GM19239 (cell line): ENCODE data around the genes NTMT2, PRRX1 and C1orf105.

GRCh38 chr1:169865803-169866747 lies 27.6 kb downstream of the SCYL3 start:
- RRBS = no CpG with 5 or more reads among the region's 4 CpGs

DNA sequence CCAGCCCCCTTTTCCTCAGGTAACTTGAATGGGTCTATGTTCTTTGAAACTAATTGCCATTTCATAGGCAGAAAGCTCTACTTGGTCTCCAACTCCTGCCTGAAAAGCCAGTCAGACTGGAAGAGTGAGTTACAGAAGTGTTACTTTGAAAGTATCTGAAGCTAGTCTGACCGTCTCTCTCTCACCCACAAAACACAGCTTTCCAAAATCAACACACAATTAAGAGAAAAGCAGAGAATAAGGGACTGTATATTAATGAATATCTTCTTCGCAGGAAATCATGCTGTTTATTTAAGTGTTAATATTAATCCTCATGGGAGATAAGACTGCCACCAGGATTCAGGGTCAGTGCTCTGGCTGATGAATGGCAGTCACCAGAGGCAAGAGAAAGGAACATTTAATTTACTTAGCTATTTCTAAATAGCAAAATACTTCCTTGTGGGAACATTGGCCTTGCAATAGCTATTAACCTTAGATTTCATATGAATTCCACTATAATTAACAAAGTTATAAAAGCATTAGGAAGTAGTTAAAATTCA lies 2.2 kb downstream of the SCYL3 start:
- RRBS = no CpG with 5 or more reads among the region's 2 CpGs

- RRBS = no CpG with 5 or more reads among the region's 13 CpGs
Measured at GRCh38 chr1:169894101-169894472, 391 bp upstream of the SCYL3 start.

DNA sequence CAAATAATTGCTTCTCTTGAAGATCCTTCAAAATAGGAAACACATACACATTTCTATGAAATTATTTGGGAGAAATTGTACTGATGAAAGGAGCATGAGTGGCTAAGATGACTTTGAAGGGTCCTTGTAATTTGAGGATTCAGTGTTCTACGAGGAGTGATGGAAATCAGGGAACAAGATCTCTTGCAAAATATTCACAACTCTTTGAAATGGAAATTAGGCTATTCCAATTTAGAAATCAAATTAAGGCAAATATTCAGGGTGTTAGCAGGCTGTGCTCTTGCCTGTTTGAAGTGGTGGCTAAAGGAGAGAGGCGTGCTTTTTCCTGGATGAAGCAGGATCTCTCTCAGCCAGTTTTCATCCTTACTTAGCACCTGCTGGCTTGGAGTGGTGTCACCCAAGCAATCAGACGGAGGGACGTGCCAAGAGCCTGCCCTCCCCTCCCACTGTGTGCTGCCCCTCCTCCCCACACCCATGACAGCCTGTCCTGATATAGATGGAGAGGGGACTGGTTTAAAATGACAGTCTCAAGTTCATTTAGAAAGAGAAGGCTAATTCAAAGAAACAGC lies at the start of gene NTMT2:
NTMT2 (plus strand) TSS at position 469 of the 569 bp plus-strand sequence.
- RRBS = no CpG with 5 or more reads among the region's 4 CpGs

GRCh38 chr1:170663722-170664636 lies at the start of gene PRRX1:
Gene PRRX1, plus strand, starts transcription at chr1:170664131.
- RRBS = 11% methylated on average over 17 of the region's 47 CpGs

DNA sequence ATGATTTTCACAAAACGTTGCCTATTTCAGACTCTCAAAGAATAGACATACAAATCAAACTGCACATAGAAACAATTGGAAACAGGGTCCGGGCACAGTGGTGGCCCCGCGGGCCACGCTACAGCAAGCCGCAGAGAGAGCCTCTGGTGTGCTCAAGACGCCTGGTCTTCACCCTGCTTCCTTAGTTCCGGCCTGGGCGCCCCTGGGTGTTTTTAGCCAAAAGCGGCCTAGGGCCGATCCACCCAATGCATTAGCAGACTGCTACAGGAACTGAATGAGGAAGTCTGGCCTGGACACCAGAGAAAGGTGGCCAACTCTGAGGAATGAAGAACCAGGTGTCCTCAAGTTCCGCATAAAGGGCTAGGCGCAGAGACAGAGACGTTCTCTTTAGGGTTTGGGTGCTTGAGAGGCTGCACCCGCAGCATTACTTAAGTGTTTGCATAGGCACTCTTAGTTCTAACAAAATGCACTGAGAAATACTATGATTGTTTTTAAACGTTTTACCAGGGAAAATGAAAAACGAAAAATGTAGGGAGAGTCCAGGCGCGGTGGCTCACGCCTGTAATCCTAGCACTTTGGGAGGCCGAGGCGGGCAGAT lies 1.8 kb downstream of the PRRX1 start:
- RRBS = 9% methylated on average over 6 of the region's 22 CpGs

GRCh38 chr1:171142063-171143279 lies 42.6 kb upstream of the FMO2 start:
- RRBS = no CpG with 5 or more reads among the region's 12 CpGs

DNA sequence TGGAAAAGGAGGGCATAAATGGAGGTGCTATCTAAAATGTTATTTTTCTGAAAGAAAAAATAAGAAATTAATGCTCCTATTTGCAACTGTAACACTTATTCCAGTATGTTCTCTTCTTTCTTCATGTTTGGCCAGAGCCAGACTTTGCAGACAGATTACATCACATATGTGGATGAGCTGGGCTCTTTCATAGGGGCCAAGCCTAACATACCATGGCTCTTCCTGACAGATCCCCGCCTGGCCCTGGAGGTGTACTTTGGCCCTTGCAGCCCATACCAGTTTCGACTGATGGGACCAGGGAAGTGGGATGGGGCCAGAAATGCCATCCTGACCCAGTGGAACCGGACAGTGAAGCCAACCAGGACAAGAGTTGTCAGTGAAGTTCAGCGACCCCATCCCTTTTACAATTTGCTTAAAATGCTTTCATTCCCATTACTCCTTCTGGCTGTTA lies 24.1 kb upstream of the FMO2 start:
- RRBS = no CpG with 5 or more reads among the region's 4 CpGs

DNA sequence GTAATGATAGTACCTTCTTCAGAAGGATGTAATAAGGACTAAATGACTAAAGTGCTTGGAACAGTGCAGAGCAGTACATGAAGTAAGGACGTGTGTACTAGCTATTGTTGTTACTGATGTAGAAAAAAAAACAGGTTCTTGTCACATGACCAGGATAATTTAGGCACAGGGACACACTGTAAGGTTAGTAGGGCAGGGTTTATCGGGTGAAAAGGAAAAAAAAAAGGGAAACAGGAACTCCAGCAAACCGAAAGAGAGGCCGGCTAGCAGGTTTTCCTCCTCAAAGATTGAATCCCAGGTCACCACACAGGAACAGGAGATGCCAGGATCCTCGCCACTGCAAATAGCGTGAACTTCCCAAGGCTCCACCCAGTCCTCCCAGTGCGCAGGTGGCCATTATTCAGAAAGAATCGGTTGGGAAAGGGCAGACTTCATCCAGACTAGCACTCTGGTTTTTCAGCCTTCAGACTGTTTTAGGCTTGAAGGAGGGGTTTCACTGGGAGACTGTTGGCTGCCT lies 63.8 kb upstream of the PRRC2C start:
- RRBS = no CpG with 5 or more reads among the region's 8 CpGs

- RRBS = no CpG with 5 or more reads among the region's 4 CpGs
Measured at GRCh38 chr1:171511885-171512416, 26.6 kb downstream of the PRRC2C start.

DNA sequence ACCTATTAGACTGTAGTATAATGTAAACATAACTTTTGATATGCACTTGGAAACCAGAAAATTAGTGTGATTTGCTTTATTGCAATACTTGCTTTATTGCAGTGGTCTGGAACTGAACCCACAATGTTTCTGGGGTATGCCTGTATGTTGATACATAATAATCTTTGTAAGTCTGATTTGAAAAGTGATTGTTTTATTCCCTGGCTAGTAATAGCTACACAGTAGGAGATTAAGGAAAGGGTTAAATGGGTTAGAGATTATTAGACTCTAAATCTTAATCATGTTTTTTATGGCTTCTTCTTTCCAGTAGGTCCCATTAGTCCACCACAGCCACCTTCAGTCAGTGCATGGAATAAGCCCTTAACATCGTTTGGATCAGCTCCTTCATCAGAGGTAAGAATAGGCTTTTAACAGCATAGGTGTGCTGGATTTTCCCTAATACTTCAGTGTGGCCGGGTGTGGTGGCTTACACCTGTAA lies 61.3 kb upstream of the MYOCOS start:
- RRBS = no CpG with 5 or more reads among the region's 2 CpGs

GRCh38 chr1:171868239-171868586 lies 26.9 kb downstream of the DNM3 start:
- RRBS = no CpG with 5 or more reads among the region's 3 CpGs

- RRBS = no CpG with 5 or more reads among the region's 1 CpG
Measured at GRCh38 chr1:172005795-172006448, 164.6 kb downstream of the DNM3 start.

DNA sequence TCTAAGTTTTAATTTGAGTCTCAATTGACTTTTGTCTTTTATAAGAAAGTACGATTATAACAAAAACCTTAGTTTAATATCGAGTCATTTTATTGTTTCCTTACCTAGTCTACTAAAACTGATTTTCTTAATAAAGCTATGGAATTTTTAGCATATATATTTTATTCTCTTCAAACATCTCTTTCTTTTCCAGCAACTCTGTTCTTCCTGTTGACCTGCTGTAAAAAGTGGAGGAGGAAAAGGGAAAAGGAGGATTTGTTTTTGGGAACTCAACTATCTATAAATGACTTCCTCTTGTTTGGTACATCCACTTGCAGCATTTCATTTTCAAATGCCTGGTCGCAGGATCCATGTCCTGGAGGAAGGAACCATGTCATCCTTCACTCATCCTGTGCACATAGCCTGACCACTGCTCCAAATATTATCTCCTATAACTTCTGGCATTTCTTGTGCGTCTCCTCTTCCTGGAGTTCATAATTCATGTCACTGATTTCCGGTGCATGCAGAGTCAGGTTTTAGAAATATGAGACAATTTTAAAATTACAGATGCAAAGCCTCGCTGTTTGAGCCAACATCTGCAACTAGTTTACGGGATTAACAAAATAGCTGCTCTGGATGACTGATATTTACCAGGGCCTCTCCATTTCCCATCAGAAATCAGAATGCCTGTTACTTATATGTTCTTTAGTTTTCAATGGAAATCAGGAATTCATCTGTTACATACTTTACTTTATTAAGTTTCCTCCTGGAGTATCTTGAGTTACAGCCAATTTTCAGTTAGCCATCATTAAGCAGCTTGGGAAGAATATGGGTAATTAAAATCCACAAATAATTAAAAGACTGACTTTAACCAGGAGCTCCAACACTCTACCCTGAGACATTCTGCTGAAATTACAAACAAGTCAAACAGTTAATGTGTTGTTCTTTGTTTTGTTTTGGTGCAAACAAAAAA lies 268.1 kb downstream of the DNM3 start:
- RRBS = no CpG with 5 or more reads among the region's 7 CpGs

GRCh38 chr1:172420417-172420792 lies at the start of gene C1orf105:
Gene C1orf105, plus strand, starts transcription at chr1:172420685.
- RRBS = no CpG with 5 or more reads among the region's 1 CpG

DNA sequence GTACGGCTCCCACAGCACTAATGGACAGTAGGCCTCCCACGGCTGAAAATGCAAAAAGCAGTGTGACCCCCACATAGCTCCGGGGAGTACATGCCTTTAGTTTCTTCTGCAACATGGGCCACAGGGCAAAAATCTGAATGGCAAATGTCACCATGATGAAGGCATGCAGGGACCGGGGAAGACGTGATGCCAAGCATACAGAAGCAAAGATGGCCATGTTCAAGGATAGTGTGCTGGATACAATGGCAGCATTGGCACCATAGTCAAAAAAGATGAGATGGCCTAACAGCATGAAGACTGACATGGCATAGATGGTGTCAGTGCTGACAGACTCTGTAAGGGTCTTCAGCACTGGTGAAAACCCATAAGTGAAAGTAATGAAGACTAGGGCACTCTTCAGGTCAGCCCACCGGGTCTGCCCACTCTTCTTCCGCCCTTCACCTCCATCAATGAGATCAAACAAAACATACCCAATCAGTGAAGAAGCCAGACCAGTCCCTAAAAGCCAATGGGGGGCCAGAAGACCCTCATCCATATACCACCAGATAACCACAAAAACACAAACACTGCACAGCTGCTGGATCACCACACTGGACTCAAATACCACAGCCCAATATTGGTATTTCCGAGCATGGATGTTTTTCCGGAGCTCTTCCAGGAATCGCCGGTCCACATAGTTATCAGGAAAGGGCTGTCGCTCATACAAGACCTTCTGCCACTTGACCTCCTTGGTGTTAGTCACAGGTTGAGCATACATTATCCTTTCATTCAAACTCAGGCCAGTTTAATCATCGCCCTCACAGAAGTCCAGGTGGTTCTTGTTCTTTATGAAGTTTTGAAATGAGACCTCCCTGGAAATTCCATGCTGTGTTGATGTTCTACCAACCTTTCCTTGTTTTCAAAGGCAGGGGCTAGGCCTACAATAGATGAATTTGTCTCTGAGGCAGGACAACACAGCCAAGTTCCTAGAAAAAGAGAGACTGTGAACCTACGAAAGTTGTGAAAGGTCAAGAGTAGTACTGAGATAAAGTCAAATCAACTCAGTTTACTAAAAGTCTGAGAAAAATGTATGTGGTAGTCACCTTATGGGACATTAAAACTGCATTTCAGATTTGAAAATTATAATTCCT lies 1.6 kb downstream of the PIGC start:
- RRBS = 97% methylated on average over 2 of the region's 14 CpGs

DNA sequence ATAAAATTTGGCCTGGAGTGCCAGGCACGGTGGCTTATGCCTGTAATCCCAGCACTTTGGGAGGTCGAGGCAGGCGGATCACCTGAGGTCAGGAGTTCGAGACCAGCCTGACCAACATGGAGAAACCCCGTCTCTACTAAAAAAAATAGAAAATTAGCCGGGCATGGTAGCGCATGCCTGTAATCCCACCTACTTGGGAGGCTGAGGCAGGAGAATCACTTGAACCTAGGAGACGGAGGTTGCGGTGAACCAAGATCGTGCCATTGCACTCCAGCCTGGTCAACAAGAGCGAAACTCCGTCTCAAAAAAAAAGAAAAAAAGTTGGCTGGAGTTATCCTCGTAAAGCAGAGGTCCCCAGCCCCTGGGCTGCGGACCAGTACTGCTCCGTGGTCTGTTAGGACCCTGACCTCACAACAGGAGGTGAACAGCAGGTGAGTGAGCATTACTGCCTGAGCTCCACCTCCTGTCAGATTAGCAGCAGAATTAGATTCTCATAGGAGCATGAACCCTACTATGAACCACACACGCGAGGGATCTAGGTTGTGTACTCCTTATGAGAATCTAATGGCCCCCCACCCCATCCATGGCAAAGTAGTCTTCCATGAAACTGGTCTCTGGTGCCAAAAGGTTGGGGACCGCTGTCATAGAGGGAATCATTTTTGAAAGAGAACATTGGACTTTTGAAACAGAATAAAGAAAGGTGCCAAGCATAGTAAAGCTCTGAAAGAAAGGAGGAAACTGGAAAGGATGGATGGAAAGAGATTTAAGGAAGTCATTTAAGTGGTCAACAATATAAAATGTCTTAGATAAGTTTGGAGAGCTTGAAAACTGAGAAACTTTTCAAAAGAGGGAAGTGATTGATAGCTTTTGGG lies 9.4 kb downstream of the SUCO start:
- RRBS = no CpG with 5 or more reads among the region's 18 CpGs